Placental epithelial cell (primary cell): ENCODE data around the genes MAGEC1, SLITRK2, CXorf51A and MAMLD1.

- CAGE, long polyA plus RNA, result no peak
These were observed 83.8 kb upstream of the SPANXB1 start for GRCh38 chrX:140918537-140919049.

- CAGE, long polyA plus RNA, result no peak
These were observed at the start of gene MAGEC1 for GRCh38 chrX:141903488-141904117. TSS of gene MAGEC1 (plus strand) at chrX:141903894.

DNA sequence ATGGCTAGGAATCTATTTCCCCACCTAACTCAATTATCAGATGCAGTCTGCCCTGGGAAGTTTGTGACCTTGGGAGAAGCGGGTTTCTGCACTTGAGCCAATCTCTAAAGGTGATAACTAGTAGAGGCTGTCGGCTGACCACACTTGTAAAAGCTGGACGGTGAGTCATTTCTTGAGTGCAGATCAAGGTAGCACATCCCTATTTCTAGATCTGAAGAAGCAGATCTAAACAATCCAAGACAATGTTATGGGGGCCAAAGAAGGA, 285.5 kb upstream of the MAGEC2 start:
- CAGE, long polyA plus RNA, result no peak

- CAGE, long polyA plus RNA, result no peak
These were observed 584.4 kb upstream of the SPANXN1 start for GRCh38 chrX:144662913-144663257.

GRCh38 chrX:145817735-145818545, at the start of gene SLITRK2:
TSS of gene SLITRK2 (plus strand) at chrX:145817829.
- CAGE, long polyA plus RNA, result no peak

- CAGE, long polyA plus RNA, result no peak
These were observed 211.7 kb downstream of the SLITRK2 start for GRCh38 chrX:146029223-146029763.

GRCh38 chrX:146814494-146815026, at the start of gene CXorf51A:
TSS of gene CXorf51A (minus strand) at chrX:146814744.
- CAGE, long polyA plus RNA, result no peak

DNA sequence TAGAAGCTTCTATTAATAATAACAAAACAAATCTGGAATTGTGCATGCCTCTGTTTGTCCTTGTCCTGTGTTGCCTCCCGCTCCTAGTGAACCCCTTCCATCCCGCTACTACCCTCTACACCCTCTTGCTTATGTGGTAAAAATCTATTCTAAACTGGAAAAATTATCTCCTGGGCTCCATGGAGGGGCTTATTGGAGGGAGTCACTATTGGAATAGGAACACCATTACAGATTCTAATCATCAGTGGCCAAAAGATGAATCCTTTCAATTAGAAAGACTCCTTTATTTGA, 34.8 kb upstream of the FMR1 start:
- CAGE, long polyA plus RNA, result no peak

DNA sequence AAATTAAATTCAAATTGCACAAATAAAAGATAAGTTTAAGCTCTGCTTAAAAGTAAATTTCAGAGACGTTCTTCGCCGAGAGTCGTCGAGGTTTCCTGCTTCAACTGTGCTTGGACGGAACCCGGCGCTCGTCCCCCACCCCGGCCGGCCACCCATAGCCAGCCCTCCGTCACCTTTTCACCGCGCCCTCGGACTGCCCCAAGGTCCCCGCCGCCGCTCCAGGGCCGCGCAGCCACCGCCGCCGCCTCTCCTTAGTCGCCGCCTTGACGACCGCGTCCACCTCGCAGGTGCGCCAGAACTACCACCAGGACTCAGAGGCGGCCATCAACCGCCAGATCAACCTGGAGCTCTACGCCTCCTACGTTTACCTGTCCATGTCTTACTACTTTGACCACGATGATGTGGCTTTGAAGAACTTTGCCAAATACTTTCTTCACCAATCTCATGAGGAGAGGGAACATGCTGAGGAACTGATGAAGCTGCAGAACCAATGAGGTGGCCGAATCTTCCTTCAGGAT, 70.9 kb downstream of the FMR1NB start:
- CAGE, long polyA plus RNA, result no peak

DNA sequence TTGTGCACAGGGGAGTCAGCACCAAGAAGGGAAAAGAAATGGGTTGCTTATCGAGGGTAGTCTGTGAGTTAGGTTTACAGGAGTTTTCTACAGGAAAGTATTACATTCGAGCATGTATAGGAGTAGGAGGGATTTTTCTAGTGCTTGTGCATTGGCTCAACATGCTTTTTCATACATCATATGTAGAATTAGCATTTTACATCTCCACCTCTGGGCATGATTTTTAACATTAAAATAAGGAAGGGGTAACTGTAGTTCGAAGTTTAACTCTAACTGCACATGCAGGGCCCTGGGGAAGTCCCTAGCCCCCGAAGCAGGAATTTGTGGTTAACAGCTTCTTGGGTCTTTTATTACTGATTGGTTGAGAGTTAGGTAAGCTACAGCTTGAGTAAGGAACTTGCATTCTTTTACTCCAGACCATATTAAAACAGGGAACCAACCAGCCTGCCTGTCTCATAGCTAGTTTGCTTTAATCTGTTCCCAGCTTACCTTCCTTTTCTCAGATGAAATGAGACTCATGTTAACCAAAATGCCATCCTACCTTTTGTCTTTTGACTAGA, 119.9 kb upstream of the AFF2 start:
- CAGE, long polyA plus RNA, result no peak

GRCh38 chrX:149486597-149486858, 18.6 kb downstream of the IDS start:
- CAGE, long polyA plus RNA, result no peak

- CAGE, long polyA plus RNA, result no peak
These were observed 5.4 kb upstream of the IDS start for GRCh38 chrX:149510377-149510997.

GRCh38 chrX:150213145-150213848, 149.8 kb upstream of the MAMLD1 start:
- CAGE, long polyA plus RNA, result no peak

GRCh38 chrX:150362732-150363661, at the start of gene MAMLD1:
TSS of gene MAMLD1 (plus strand) at chrX:150363317.
- CAGE, long polyA plus RNA, result no peak

DNA sequence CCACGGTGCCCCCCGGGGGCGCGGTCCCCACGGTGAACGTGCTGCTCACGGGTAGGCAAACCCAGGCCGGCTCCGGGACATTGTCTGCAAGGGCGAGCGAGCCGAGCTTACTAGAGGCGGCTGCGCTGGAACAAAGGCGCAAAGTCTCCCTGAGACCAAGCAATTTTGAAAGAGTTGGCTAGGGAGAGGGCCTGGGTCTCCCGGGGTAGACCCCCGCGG, 1.4 kb downstream of the MAMLD1 start:
- CAGE, long polyA plus RNA, result no peak

DNA sequence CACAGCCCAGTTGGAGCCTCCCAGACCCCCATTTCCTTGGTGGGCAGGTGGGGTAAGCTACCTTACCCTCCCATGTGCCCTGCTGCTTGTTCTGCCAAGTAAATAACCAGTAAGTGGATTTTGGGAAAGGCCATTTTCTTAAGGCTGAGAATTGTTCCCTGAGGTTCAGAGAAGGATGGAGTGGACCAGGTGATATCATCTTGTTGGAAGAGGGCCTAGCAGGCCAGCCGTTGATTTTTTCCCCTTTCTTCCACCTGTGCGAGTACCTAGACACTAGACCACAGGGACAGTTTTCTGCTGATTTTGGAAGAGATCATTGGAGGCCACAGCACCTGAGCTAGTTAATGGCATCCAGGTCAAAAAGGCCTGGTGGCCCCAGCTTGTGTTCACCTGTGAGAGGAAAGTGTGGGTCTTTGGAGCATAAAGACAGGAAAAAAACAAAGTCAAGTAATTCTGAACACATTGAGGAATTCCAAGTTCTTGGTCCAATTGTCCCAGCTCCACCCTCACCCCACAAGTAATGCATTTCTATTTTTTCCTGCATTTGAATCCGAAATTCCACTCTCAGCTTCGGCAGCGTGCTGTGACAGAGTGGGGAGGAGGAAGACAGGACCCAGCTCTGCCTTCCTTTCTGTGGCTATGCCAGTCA, 8.2 kb downstream of the MAMLD1 start:
- CAGE, long polyA plus RNA, result no peak

DNA sequence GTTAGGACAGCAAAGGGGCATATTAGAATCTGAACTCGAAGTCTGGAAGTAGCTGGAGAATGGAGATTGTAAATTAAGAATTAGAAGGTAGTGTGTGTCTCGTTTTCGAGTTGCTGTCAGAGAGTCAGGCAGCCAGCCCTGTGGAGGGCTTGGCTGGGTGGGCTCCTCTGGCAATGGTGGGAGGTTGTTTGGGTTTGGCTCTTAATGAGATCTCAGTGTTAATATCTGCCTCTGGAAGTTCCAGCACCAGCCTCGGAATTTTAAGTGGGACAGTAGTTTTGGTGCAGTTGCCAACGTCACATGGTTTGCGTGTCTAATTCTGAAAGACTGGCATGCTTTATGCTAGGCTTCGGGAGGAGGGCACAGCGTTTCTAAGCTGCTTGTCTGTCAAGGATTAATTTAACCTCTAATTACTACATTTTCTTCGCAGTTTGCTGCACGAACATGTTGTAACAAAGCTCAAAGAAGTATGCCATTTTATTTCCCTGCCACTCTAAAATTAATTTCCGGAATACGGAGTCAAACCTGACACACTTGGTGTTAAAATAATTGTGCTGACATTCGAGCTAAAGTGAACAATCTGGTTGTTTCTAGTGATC, 9.2 kb downstream of the MAMLD1 start:
- CAGE, long polyA plus RNA, result no peak

DNA sequence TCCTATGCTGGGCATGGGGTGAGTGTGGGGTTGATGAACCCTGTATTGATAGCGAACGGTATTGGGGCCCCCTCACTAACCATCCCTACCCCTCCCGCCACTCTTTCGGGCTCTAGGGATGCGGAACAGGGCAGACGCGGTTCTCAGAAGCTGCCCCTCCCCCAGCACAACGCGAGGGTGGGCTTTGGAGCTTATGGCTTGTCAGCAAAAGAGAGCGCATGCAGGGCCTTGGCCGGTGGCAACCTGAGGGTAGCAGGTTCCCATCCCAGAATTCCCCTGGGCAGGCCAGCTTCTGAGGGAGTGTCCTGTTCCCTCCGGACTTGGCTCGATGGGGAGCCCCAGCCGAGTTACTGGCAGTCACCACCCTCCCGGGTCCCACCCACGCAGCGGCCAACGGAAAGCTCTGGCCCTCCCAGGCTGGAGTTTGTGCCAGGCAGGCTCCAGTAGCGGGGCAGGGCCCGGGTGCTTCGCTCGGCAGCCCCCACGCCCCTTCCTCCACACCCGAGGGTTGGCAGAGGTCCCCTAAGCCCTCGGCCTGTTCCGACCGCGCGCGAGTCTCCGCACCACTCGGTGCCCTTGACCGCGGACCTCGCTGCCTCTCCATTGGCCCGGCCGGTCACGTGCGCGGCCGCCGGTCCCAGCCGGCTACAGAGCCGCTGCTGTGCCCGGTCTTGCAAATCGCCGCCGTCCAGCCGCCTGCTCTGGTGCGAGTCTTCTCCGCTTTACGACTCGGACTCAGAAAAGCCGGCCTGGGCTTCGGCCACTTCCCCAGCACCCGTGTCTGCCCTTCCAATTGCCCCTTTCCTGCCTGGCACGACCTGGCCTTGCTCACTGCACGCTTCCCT, 20.9 kb upstream of the MTM1 start:
- CAGE, long polyA plus RNA, result no peak

DNA sequence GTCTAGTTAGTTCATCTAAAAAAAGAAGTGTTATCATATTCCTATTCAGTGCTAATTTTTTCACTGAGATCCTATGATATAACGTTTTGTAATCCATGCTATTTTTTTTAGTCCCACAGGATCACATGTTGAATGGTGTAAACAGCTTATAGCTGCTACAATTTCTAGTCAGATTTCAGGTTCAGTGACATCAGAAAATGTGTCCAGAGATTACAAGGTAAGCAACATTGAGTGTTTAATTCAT, 5.8 kb downstream of the MTMR1 start:
- CAGE, long polyA plus RNA, result no peak

DNA sequence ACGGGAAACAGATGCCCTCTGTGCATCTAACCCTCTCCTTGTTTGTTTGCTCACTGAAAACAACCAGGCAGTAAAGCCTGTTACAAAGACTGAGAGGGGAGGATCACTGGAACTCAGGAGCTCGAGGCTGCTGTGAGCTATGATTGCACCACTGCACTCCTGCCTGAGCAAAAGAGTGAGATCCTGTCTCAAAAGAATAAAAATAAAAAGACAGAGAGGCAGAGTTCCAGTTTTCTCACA, 16.7 kb upstream of the HMGB3 start:
- CAGE, long polyA plus RNA, result no peak